Camera-type eye (tissue), 1 donor: ENCODE measurements around a stretch of chr17.

DNA sequence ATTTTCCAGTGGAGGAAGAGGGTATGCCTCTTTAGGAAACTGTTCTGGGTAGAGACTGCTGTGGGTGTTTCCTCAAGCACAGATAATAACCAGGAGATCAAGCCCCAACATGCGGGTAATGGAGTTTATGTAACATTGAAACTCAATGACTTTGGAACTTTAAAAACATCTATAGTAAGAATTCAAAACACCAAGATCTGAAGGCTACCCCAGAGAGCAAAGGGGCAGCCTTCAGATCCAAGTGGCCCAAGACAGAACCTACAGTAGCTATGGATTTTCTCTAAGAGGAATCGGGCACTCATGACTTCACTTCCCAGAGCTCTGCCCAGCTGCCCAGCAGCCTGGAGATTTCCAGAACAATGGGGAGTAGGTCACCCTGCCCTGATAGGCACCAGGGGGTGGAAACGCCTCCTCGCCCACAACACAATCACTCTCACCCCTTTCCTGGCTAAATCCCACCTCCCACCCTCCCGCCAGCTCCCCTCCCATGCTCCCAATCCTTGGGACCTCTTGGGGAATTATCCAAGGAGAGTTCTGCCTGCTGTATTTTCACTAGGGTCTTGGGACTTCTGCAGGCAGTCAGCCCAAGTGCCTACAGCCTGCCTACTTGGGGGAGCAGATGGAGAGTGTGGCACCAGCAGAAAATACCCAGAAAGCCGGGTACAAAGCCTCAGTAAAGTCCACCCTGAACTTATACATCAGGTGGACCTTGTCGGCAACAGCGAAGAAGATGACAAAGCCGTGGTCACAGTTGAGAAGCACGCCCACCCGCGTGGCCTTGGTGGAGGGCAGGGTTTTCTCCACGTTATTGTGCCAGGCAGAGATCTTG is 22.5 kb downstream of the TRIM25 start:
- RAMPAGE, long total RNA = no peak

- RAMPAGE, long total RNA = no peak
These were observed 687 bp downstream of the SCPEP1 start for GRCh38 chr17:56978554-56979082.

- RAMPAGE, long total RNA = no peak
These were observed 7.5 kb downstream of the SCPEP1 start for GRCh38 chr17:56985468-56985695.

GRCh38 chr17:57097569-57098662 is 12.9 kb downstream of the AKAP1 start:
- RAMPAGE, long total RNA = no peak

DNA sequence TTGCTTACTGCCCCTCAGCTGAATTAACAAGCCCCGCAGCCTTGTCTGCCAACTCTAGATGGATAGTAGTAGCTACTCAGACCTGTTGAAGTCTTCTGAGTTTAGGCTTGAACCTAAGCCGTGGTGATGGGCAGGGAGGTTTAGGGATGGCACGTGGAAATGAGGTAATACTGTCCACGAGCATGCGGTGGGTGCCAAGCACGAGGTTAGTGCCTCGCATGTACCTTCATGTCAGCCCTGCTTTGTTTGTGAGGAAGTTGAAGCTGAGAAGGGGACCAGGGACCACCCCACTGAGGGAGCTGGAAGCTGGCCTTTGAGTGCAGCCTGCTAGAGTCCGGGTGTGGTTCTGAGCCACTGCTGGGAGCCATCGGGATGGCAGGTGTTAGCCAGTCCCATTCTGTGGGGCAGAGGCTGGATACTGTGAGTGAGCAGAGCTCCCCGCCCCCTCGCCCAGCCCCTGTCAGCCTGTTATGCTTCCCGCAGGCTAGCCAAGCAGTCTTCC is 23.5 kb downstream of the AKAP1 start:
- RAMPAGE, long total RNA = no peak

- RAMPAGE, long total RNA = no peak
These were observed 1.6 kb downstream of the MSI2 start for GRCh38 chr17:57257801-57258410.

GRCh38 chr17:57259010-57259692 is 2.8 kb downstream of the MSI2 start:
- RAMPAGE, long total RNA = no peak

DNA sequence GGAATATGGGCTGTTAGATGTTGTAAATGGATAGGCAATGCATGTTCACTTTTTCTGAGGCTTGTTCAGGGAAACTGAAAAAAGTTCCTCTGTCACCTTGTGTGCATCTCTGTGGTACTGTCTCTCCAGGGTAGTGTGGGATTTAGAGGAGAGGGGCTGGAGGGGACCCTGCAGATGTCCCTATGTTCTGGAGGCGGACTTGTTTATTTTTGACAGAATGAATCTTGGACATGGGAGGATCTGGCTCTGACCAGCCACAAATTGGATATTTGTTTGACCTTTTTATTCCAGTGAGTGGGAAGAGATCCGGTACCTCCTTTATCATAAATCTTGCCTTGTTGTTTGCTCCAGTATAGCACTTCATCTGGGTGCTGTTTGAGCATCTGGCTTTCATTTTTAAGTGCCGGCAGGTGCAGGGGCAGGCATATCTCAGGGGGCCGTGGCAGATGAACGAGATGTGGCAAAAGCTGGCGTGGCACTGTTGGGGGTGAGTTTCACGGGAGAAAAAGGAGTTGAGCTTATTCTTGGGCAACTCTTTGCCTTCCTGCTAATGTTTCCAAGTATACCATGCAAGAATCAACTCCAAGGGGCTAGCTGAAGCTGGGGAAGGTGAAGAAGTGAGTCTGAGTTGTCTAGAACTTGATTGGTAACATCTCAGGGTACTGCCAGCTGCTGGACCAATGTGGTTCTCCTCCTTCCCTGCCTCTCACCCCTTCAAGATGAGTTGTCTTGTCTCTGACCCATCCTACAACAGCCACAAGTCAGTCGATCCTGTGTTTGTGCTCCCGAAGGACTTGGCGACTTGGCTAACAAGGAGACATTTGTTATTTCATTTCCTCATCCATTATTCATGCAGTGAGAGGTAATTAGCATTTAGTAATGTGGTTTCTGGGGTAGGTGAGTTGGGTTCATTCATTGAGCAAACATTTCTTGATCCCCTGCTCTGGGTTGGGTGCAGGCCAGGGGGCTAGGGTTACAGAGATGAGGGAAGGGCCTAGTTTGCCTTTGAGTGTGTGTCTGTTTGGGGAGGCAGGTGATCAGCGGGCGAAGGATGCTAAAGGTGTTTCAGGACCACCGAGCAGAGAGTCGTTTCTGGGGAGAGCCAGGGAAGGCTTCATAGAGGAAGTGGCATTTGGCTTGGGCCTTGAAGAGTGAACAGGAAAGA is 38.0 kb downstream of the MSI2 start:
- RAMPAGE, long total RNA = no peak

GRCh38 chr17:57408978-57409627 is 152.8 kb downstream of the MSI2 start:
- RAMPAGE, long total RNA = no peak

DNA sequence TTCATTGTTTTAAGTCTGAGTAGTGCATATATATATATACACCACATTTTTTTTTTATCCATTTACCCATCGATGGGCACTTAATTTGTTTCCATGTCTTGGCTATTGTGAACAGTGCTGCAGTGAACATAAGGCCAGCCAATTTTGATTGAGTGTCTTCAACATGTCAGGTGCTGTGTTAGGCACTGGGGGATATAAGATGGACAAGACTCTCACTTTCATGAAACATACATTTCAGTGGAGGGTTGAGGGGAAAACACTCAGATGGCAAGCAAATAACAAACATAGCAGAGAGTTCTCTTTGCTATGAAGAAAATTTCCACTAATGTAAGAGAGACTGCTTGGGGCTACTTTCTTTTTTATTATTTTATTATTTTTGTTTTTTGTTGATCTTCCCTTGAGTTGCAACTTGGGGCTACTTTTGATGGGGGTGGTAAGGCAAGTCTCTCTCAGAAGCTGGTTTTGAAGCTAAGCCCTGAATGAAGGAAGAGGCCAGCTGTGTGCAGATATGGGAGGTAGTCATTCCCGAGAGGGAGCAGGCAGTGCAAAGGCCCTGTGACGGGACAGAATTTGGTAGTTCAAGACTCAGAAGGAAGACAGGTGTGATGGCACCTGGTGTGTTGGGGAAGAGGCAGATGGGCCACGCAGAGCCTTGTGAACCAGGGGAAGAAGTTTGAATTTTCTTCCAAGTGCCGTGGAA is 178.6 kb downstream of the MSI2 start:
- RAMPAGE, long total RNA = no peak

DNA sequence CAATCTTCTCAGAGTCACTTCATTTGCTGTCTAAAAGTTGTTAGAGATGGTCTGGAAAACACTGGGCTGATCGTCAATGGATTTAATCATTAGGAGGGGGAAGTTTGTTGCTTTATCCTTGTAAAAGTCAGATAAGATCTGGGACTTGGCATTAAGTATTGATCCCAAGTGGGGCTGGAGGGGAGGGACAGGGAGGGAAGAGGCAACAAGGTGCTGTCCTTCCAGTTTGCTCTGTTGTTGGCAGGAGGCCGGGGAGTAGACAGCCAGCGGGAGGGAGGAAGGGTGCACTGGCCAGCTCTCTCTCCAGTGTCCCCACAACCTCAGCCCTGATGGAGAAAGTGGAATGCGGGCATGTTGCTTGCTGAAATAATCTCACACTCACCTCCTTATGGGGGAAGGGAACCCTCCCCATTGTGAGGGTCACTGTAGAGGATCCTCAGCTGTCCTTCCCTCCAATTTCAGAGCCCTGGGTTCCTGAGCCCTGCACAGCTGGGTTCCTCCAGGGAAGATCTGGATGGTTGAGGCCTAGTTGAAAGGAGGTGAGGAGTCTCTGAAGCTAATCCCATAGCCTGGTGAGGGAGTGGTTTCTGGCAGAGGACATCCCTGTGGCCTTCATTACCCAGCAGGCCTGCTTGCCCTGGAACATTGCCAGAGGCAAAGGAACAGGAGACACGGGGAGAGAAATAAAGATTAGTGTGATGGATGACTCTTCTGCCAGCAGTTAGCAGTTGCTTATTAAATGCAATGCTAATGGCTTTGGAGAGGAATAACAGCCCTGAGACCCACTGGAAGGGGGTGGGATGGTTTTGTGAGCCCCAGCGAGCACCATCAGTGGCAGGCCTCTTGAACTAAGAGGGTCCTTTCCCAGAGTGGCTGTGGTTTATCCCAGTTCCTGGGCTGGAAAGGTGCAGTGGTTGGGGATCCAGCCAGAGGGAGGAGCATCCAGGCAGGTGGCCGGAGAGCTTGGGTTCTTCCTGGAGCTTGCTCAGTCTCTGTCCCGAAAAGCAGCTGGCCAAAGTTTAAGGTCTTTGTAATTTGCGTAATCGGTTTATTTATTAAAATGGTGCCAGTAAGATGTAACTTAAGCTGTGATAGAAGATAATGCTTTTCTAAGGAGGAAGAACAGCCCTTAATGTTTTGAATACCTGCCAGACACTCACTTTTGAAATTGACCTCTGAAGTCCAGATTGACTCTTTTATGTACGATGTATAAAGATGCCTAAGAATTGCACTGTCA is 209.9 kb downstream of the CCDC182 start:
- RAMPAGE, long total RNA = no peak

DNA sequence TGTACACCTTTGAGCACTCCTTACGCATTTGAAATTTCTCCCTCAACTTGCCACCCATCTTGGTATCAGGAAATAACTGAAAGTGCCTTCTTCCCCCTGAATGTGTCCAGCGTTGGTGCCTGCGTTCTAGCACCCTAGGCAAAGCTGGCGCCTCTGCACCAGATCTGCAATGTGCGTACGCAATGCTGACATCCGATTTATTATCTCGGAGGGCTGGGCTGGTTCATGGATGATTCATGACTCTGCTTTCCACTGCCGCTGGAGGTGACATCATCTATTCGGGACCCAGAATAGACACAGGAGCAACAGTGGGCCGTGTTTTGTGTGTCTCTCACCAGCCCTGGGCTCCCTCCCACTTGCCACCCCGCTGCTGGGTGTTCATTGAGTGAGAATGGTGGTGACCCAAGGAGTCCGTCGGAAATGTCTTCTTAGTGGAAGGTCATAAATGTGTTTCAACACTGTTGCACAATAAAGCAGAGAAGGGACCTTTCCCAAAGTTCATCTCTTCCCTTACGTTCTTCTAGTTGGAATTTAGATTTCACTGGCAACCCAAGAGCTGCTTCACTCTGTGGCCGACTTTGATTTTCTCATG is 203.2 kb downstream of the CCDC182 start:
- RAMPAGE, long total RNA = no peak

- RAMPAGE, long total RNA = no peak
These were observed 63.1 kb downstream of the CCDC182 start for GRCh38 chr17:57681890-57682559.

DNA sequence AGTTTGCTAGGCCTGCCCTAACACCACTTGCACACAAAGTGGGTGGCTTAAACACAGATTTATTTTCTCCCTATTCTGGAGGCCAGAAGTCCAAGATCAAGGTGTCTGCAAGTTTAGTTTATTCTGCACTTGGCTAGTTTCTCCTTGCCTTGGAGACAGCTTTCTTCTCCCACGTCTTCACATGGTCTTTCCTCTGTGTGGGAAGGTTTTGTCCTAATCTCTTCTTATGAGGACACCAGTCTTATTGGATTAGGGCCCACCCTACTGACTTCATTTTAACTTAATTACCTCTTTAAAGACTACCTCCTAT is 3.5 kb upstream of the MRPS23 start:
- RAMPAGE, long total RNA = no peak

DNA sequence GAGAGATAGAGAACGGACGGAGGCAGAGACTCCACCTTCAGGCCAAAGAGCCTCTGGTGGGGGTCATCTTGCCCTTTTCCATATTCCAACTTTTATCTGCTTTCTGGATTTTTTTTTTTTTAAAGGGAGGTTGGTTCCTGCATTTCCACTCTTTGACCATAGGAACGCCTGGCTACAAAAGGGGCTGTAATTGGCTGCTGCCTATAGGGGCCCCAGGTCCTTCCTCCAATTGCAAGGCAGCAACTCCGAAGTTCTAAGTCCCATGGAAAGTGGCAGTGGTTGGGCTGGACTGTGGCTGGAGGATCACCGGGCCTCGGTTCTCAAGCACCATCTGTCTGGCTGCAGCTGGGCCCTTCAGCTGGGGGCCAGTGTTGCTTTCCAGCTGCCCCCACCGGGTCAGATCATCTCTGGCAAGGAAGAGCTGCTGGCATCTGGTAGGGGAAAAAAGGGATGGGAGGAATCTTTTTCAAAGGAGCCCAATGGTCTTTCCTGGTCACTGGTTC is 13.1 kb upstream of the MRPS23 start:
- RAMPAGE, long total RNA = no peak

GRCh38 chr17:57866393-57866914 is 16.6 kb upstream of the MRPS23 start:
- RAMPAGE, long total RNA = no peak

GRCh38 chr17:57866915-57867579 is 17.2 kb upstream of the MRPS23 start:
- RAMPAGE, long total RNA = no peak

- RAMPAGE, long total RNA = no peak
These were observed 18.1 kb upstream of the MRPS23 start for GRCh38 chr17:57867908-57868417.

- RAMPAGE, long total RNA = no peak
These were observed 23.5 kb upstream of the MRPS23 start for GRCh38 chr17:57873026-57874100.

DNA sequence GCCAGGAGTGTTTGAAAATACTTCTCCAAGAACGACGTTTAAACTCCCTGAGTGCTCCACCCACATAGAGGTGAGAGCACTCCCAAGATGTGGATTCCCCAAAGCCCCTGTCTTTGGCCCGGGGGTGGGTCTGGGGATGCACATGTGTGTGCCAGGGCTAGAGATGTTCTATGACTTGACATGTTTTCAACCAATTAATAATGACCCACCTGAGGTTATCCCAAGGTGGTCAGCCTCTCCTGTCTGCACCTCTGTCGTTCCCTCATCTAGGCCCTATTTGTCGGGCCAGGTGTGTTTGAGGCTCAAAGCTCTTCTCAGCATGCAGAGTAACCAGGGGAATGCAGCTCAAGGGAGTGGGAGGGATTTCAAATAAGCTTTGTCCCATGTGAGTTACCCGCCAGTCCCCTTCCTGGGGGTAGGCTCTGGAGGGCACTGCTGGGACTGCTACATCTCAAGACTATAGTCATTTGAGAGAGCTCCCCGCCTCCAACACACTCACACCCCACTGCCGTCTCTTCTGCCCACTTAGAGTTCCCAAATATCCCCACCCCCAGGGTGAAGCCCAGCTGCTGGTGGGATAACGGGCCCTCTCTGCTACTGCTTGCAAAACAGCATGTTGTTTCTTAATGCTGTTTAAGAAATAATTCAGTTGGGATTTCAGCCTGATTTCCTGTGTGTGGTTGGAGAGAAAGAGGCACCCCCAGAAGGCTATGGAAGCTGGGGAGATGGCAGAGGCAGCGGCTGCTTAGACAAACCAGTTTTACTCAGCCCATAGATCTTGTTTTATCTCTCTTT is 3.8 kb upstream of the MPO start:
- RAMPAGE, long total RNA = no peak